Measurements from ENCODE around the genes GNS and LEMD3.

GRCh38 chr12:63808803-63809148 is 29.1 kb downstream of the RXYLT1 start:
- PRO-cap, result no peak

DNA sequence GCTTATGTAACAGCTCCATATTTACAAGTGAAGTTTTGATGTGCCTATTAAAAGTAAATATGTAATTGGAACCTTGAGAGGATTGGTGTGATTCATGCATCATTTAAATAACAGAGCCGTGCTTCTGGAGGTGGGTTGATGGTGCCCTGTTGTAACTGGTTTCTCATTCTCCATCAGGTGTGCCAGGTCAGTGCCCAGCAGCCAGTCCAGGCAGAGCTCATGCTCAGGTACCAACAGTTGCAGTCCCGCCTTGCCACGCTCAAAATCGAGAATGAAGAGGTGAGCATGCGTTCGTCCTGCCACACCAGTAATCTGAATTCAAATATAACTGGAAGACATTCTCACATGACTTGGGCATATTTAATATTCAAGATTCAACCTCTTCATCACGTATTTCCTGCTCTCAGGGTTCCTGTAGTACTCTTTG is 157.1 kb downstream of the KICS2 start:
- PRO-cap, result no peak

- PRO-cap, result no peak
Measured at GRCh38 chr12:64181250-64182364, 40.5 kb downstream of the KICS2 start.

- PRO-cap, result no peak
Measured at GRCh38 chr12:64293022-64293527, 71.0 kb upstream of the KICS2 start.

GRCh38 chr12:64468906-64469564 is 17.1 kb downstream of the TBK1 start:
- PRO-cap, result no peak

- PRO-cap, result no peak
Measured at GRCh38 chr12:64627519-64628125, 17.3 kb downstream of the RASSF3 start.

- PRO-cap, result no peak
Measured at GRCh38 chr12:64684084-64684461, 73.8 kb downstream of the RASSF3 start.

- PRO-cap, result bidirectional peak, plus-strand start at chr12:64759624, minus-strand start at chr12:64759427
Measured at GRCh38 chr12:64759288-64760005, at the start of gene GNS. Gene GNS, minus strand, starts transcription at chr12:64759406.

DNA sequence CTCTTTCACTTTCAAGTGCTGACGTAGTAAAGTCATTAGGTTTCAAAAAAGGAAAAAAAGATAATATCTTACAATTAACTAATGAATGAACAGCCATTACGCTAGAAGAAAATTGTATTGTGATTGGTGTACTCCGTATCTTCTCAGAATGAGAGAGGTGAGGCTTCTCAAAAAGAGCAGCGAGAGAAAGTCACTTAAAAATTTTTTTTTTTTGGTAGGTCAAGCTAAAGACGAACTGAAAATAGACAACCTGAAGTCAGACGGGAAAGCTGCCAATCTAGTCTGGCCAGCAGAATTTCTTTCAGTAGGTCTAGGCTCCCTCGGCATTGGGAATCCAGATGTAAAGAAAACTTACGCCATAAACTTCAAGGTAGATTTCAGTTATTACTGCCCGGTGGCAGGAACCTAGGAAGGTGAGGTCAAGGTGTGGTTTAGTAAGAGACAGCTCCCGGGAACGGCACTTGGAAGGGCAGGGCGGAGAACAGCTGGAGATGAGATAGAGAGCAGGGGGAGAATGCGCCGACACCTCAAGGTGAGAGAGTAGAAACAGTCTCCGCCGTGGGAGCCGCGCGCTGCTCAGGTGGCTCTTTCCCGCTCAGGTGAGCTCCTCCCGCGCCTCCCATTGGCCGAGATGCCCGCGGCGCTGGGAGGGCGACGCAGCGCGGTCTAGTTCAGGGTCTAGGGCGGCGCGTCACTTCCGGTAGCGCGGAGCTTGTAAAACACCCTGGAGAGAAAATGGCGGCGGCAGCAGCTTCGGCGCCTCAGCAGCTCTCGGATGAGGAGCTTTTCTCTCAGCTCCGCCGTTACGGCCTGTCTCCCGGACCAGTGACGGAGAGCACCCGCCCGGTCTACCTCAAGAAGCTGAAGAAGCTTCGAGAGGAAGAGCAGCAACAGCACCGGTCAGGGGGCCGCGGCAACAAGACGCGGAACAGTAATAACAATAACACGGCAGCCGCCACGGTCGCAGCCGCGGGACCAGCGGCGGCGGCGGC is at the start of gene LEMD3:
LEMD3 (plus strand) TSS at position 722 of the 992 bp plus-strand sequence.
- PRO-cap, result bidirectional peak, plus-strand start at position 727 of the sequence, minus-strand start at position 624 of the sequence

DNA sequence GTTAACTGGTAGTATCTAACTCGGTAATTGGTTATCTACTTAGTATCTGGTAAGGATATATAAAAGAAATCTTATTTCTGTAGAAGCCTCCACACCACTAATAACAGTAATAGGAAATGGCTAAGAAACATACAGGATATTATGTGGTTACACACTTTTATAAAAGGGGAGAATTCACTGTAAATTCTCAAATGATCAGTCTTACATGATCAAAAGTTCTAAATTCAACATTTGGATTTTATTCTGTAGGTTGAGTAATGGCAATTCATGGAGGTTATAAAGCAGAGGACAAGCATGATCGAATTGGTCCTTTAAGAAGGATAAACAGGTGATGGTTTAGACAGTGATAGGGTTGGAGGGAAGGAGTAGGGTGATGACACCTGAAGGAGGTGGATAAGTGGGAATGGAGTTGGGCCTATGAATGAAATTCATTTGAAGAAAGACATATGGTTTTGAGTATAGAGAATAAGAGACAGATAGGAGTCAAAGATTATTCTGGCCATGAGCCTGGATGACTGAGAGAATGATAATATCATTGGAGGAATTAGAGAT is 7.6 kb downstream of the LEMD3 start:
- PRO-cap, result no peak

DNA sequence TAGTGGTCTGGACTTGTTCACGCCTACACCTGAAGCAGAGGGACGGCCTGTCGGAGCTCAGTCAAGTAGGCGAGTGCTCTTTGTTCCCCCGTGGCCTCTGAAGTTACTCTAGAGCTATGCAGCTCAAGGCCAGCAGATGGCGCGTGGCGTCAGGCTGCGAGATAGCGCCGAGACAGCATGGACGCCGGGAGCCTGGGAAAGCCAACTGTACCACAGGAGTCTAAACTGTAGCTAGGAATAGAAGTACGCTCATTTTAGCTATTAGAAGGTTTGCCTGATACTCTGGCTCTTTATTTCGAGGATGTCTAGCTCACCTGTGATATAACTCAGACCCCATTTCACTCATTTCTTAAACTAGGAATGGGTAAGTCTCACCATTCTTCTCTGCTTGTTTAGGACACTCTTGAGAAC is 267.5 kb upstream of the HMGA2 start:
- PRO-cap, result no peak

DNA sequence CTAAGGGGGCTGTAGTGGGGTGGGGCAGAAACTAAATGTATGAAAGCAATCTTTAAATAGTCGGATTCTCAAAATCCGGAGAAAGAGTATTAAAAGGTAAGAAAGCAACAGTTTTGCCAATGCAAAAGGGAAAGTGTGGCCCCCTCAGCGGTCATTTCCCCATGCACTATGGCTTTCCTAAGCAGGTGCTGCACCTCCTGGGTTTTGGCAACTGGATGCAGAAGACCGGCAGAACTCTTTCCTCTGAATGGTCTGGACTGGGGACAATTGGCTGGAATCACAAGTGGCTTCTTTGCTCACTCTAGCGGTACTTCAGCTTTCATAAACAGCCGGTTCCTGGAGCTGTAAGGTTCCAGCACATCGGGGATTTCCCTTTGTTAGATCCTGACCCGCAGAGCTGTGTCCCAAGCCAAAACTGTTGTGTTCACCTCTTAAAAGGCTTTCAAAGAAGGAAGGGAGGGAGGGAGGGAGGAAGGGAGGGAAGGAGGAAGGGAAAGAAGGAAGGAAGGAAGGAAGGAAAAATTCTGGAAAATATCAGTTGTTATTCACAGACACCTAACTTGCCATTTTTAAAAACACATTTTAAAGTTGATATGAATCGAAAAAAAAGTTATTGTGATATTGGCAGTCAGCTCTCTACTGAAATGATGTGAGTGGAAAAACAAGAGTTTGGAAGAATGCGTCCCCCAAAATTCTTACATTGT is 220.8 kb upstream of the HMGA2 start:
- PRO-cap, result no peak

- PRO-cap, result no peak
Measured at GRCh38 chr12:65643888-65644253, 180.4 kb upstream of the HMGA2 start.

DNA sequence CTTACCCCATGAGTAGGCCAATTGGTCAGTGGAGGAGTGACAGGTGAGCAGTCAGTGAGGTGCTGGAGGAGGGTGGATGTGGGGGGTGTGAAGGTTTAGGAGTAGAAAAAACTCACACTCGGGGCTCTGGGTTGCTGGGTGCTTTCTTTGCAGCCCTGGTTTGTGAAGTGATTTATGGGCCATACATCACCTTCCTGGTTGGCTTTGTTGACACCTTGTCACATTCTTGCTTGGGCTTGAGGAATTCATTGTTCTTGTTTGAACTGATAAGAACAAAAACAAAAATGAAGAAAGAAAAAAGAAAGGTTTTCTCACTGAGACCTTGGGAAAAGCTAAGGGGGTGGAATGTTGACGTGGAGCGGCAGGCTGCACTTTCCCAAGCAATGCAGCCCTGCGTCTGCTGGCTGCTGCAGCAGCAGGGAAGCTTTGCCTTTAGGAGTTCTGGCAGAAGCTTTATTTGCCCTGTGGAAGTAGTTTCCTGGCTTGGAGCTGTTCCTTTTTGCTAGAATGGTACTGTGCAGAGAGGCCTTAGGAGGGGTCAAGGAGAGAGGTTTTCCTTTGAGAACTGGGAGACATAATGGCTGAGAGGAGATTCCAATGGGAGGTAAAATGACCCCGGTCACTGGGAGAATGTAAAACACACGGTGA is 52.7 kb downstream of the HMGA2 start:
- PRO-cap, result no peak

DNA sequence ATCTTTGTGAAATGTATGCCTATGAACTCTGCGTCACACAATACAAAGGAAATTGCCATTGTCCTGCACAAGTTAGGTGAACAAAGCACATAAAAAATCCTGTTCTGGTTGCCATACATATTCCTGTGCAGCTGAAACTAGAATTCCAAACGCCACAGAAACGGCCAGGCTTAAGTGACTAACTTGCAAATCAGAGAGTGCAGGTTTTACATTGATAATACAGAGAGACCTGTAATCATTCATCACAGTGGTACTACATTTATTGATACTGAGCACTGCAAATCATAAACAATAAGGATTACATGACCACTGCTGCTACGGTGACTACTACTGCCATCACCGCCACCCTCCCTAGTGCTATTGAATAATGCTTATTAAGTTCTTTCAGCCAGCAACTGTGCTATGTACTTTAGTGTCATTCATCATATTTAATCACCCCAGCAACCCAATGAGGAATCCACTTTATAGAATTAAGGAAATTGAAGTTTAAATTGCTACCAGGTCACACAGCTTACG is 112.1 kb downstream of the HMGA2 start:
- PRO-cap, result no peak

- PRO-cap, result no peak
Measured at GRCh38 chr12:65962792-65963835, 138.8 kb downstream of the HMGA2 start.

- PRO-cap, result no peak
Measured at GRCh38 chr12:66129750-66130447, 651 bp downstream of the LLPH start.

DNA sequence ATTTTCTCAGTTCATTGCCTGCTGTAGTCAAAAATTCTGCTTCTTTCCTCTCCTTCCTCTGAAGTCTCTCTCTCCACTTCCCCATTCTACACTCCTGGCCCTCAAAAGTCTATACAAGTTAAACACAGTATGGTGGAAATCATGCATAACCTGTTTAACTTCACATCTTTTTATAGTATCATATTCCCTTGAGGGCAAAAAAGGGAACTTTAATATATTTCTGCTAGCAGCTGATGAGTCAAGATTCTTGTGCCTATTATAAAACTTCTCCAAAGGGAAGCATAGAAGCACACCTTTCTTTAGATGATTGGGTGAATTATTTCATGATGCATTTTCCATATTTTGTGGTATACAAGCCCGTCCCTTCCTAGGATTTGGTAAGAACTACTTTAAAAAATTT is 16.6 kb downstream of the GRIP1 start:
- PRO-cap, result no peak

DNA sequence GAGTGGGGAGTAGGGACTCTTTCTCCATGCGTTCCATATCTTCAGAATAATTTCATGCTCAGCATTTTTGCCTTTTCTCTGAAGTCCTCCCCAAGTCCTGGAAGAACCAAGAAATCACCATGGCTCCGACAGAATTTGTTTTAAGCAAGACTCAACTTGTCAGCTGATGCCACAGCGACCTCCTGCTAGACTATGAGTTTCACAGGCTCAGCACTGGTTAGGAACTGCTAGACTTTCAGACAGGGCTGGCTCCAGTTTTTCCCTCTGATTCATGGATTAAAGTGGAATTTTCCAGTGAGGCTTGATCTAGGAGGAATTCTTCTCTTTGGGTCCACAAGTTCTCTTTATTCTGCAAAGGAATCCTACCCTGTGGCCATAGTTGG is 189.1 kb downstream of the CAND1 start:
- PRO-cap, result no peak

DNA sequence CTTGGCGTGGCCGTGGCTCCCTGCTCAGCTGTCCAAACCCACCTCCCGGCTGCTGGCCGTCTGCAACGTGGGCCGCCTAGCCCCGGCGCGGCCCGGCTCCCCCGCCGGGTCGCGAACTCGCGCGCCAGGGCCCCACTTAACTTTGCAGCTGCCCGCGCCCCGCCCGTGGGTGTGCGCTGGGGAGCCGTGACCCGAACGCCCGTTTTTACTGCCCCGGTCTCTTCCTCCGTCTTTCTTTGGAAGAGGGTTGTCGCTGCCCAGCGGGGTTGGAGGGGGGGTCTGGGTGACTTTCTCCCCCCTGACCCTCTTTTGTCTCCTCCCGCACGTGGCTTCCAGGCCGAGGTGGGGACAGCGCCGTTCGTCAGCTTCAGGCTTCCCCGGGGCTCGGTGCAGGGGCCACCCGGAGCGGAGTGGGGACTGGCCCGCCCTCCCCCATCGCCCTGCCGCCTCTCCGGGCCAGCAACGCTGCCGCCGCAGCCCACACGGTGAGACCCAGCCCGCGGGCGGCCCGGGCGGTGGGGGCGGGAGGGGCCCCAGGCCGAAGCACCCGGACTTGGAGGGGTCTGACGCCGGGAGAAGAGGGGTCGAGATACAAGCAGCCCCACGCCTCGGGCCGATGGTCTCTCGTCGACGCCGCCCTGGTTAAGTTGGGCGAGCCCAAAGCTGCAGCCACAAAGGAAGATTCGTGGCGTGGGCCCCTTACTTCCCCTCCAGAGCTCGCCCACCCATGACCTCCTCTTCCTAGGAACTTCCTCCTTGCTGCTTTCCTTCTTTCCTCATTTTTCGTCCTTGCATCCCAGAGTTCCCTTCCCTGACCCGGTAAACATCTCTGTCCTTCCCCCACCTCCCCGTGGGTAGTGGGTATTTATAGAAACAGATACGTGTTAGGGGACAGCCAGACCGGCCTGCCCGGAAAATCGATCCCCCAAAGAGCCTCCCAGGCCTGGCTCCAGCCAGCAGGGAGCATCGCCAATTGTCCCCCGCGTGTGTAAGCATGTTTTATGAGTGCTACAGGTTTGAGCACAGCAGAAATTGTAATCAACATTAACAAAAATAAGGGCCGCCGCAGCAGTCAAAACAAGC is 1.3 kb downstream of the DYRK2 start:
- PRO-cap, result no peak